SK-N-MC (cell line): Measurements from ENCODE around the genes DNM1, ZDHHC12 and SPOUT1.

DNA sequence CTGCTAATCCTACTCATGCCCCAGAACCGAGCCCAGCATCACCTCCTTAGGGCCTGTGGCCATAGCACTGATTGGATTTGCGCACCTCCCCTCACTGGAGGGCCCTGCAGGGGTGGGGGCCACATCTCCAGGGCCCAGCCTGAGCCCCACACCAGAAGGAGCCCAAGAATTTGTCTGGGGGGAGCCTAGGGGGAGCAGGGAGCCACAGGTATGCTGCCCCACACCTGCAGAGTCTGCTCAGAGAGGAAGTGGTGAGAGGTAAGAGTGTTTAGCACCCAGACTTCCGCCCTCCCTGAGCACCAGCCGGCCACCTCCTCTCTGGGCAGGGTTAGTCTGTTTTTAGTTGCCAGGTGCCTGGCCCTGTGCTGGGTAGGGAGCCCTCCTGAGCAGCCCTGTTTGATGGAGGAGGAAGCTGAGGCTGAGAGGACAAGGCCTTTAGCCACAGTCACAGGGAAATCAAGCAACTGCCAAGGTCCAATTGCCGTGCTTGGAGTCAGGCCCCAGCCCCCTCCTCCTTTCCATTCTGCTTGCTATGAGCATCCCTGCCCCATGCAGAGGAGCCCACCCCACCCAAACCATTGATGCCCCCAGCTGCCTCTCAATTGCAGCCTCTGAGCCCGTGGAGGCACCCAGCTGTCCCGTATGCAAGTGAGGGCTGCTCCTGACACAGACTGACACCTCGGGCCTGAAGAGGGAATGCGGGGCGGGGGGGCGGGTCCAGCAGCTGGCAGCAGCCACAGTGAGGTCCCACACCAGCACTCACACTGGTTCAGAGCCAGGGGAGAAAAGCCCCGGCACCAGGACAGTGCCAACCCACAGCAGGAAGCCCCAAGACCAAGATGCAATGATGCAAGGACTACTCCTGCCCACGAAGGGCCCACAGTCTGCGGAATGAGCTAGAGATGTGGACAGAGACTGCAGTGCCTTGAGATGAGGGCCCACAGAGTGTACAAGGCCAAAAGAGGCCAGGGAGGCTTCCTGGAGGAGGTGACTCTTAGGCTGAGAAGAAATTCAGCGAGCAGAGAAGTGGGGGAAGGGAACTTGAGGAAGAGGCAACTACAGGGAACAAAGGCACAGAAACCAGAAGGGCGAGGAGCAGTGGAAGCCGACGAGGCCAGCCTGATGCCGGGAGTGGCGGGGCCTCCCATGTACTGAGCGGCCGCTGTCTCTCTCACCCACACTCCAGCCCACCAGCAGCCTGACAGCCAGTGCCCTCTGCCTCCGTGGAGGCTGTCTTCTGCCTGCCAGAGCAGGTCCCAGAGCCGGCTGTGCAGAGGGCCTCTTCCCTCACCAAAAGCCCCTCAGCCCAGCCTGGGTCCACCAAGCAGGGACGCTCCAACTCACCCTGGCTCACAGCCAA is 9.5 kb downstream of the EEIG1 start:
- RRBS, result no CpG with 5 or more reads among the region's 25 CpGs

DNA sequence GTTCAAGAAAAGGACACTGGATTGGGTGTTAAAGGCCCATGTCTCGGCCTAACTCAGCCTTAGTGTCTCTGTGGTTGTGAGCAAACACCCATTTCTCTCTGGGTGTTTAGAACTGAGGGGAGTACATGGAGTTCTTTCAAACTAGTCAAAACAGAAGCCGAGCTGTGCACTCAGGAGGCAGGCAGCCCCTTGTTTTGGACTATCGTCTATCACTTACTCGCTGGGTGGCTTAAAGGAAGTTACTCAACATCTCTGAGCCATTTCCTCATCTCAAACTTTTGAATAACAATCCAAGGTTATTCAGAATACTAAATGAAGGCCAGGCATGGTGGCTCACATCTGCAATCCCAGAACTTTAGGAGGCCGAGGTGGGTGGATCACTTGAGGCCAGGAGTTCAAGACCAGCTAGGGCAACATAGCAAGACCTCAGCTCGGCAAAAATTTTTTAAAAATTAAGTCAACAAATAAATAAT is 39.9 kb downstream of the NAIF1 start:
- RRBS, result no CpG with 5 or more reads among the region's 6 CpGs

DNA sequence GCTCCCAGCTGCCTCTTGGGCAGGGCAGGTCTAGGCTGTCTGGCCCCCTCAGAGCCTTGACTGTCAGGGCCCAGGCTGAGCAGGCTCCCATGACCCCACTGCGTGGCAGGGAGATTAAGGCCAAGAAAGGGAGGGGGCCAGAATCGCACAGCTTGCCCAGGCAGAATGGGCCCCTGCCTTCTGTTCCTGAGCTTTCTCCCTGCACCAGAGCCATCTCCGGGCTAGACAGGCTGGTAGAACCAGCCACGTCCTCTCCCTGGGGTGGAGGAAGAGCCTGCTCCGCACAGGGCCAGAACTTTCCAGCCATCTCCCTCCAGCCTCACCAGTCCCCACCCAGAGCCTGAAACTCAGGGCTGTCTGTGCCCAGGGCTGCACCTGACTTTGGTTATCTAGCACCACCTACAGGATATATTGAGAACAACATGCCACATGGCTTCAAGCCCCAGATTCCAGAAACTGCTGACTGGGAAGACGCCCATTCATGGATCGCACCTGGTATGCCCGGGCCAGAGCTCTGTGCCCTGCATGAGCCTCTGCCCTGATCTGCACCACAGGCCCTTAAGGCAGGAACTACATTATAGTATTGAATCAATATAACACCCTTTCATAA is 32.0 kb downstream of the NAIF1 start:
- RRBS, result no CpG with 5 or more reads among the region's 8 CpGs

GRCh38 chr9:128066257-128066901 is 741 bp downstream of the NAIF1 start:
- RRBS, result no CpG with 5 or more reads among the region's 26 CpGs

DNA sequence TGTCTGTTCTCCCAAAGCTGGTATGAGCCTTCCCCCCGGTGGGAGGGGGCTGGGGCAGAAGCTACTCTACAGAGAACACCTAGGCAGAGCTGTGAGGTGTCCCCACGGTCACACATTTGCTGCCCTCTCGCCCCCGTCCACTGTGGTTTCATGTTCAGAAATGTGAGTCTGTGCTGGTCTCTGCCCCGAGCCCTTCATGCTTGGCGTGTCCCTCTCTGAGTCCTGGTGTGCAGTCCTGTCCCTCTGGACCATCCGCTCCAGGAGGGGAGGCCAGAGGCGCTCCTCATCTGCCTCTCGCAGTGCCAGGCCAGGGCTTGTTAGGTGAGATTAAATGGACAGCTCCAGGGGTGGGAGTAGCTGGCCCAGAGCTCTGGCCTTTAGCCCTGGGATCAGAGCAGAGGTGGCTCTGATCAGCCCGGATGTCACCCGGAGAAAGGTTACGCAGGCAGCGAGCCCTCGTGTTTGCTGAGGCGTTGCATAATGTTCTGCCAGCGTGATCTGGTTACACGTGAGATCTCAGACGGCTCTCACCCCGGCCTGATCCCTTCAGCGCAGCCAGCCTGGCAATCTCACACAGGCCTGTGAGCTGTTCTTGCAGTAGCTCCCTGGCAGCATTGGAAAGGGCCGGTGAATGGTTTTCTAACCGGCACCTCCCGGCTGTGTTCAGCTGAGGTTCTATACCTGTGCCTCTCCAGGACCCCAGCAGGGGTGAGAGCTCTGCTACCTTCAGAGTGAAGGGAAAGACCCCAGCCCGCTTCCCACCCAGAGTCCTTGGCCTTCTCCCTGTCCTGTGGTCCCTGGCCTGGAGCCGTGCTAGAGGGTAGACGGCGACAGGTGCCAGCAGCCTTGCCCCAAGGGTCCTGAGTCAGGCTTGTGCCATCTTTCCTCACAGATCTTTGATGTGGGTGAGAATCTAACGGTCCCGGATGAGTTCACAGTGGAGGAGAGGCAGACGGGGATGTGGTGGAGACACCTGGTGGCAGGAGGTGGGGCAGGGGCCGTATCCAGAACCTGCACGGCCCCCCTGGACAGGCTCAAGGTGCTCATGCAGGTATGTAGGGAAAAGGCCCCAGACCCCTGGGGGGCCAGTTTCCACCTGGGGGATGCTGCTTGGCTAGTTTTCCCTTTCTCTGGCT is 24.4 kb downstream of the PTGES2 start:
- RRBS, result 94% methylated on average over 9 of the region's 32 CpGs

DNA sequence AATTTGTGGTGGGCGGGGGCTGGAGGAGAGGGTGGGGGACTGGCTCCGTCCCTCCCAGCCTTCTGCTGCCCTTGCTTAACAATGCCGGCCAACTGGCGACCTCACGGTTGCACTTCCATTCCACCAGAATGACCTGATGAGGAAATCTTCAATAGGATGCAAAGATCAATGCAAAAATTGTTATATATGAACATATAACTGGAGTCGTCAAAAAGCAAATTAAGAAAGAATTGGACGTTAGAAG is 18.6 kb downstream of the PTGES2 start:
- RRBS, result no CpG with 5 or more reads among the region's 7 CpGs

GRCh38 chr9:128125042-128126403 is 2.0 kb downstream of the PTGES2 start:
- RRBS, result no CpG with 5 or more reads among the region's 24 CpGs

GRCh38 chr9:128202842-128204068 is at the start of gene DNM1:
TSS of gene DNM1 (plus strand) at chr9:128203379.
- RRBS, result 2% methylated on average over 67 of the region's 107 CpGs

DNA sequence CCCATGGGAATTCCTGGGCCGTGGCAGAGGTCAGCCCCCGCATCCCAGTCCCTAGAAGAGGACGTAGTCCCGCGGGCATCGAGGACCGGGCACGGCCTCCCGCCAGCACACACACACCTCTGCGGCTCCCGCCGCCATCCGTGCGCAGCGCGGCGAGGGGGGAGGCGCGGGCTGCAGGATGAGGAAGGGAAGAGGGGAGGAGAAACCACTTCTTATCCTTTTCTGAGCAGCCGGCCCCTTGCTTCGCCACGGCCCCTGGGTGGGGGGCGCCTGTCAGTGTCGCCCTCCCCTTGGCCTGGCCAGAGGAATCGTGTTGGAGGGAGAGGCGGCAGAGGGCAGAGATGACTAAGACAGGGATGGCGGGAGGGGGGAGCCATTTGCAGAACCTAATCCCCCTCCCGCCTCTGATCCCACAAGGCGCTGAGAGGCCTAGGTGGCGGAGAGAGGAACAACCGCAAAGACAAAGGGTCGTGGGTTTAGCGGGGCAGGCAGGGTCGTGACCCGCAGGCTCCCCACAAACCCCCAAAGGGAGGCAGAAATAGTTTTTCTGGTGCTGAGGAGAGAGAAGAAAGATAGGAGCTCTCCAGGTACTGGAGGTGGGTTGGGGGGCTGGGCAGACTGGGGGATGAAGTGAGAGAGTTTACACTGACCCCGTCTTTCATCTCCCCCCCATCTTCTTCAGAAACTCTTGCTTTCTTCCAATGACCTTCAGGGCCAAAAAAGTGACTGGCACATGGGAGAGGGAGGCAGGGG is 1.1 kb downstream of the DNM1 start:
- RRBS, result no CpG with 5 or more reads among the region's 36 CpGs

DNA sequence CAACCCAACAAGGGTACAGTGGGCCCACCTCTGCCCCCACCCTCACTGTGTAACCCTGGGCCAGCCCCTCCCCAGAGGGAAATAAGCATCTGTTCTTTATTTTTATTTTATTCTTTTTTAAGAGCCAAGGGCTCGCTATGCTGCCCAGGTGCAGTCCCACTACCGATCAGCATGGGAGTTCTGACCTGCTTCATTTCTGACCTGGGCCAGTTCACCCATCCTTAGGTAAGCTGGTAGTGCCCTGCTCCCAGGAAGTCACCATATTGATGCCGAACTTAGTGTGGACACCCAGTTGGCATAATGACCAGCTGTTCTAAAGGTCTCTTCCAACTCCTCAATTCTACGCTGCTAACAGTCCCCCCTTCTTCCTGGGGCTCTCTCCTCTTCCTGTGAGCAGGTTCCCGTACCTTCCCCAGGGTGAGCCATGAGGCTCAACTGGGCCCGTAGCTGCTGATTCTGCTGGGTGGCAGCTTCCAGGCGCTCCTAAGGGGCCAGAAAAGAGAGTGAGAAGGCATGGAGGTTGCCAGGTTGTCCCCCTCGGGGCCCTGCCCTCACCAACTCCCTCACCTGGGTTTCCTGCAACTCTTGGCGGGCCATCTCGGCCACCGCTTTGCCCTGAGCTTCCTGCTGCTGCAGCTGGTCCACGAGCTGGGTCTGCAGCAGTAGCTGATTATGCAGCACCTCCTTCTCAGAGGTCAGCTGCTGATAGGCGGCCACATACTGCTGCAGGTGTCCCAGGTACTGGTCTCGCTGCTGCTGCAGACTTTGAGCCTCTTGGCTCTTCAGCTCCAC is 17.0 kb downstream of the GOLGA2 start:
- RRBS, result no CpG with 5 or more reads among the region's 14 CpGs

GRCh38 chr9:128323308-128323706 is 668 bp downstream of the COQ4 start:
- RRBS, result no CpG with 5 or more reads among the region's 8 CpGs

- RRBS, result no CpG with 5 or more reads among the region's 21 CpGs
Observed at GRCh38 chr9:128505002-128505743, 654 bp downstream of the GLE1 start.

DNA sequence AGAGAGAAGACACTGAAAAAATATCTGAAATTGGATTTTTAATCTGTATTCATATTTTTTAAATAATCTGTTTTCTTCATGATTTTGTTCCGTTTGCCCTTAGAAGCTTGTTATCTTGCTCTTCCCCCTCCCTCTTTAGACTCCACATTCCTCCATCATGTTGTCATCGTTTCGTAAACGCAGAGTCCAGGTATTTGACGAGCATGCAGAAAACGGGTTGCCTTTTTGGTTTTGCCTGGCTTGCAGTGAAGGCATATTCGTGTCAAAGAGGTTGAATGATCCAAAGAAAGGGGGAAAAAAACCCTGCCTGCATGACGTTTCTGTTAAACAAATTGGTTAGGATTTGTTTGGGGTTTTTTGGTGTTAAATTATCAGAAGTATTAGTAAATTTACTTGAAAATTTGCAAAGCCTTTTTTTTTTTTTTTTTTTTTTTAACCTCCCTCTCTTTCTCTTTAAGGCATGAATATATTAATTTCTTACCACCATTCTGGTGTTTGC is 2.9 kb downstream of the SPTAN1 start:
- RRBS, result no CpG with 5 or more reads among the region's 8 CpGs

DNA sequence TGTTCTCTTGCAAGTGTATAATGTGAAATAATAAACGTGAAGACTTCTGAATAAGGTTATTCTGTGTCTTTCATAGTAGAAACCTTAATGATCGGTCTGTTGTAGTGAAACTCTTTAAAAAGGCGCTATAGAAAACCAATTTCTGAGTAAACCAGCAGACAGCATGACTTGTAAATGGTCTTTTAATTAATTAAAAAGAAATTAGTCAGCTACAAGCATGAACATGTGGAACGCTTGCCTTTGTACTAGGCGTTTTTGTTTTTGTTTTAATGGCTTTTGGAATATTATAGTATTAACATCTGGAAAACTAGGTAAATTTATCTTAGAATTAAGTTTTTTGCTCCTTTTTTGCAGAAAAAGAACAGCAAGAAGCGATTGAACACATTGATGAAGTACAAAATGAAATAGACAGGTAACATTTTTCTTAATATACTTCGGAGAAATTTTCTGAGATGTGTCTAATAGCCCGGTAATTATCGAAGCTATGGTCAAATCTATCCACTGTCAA is 1.8 kb downstream of the SET start:
- RRBS, result no CpG with 5 or more reads among the region's 9 CpGs

DNA sequence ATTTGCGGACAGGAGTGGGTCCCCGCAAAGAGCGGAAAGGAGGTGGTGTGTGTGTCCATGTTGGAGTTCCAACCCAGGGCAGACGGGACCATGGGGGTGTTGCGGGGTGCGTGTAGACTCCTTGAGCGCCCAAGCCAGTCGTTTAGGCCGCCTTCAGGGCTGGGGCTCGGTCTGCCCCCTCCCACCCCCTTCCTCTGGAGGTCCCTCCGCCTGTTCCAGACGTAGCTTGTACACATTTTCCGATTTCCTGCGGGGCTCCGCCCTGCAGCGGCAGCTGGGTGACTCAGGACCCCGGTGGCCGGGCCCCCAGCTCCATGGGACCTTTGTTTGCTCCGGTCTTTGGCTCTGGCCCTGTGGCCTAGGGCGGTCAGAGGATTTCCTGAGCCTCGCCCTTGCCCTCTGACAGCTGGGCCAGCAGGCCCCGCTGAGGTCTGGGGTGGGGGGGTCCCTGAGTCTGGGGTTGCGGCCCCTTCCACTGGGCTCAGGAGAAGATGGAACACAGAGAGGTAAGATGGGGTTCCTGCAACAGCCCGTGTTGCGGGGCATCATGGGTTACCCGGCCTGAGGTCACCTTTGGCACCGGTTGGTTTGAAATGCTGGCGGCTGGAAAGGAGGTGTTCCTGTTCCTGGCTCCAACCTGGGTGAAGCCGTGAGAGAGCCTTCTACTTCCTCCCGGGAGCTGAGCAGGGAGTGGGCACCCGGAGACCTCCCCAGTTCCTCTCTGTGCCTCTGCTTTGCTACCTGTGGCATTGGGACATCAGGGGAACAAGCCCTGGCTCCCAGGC is 1.5 kb downstream of the PKN3 start:
- RRBS, result 95% methylated on average over 4 of the region's 31 CpGs

DNA sequence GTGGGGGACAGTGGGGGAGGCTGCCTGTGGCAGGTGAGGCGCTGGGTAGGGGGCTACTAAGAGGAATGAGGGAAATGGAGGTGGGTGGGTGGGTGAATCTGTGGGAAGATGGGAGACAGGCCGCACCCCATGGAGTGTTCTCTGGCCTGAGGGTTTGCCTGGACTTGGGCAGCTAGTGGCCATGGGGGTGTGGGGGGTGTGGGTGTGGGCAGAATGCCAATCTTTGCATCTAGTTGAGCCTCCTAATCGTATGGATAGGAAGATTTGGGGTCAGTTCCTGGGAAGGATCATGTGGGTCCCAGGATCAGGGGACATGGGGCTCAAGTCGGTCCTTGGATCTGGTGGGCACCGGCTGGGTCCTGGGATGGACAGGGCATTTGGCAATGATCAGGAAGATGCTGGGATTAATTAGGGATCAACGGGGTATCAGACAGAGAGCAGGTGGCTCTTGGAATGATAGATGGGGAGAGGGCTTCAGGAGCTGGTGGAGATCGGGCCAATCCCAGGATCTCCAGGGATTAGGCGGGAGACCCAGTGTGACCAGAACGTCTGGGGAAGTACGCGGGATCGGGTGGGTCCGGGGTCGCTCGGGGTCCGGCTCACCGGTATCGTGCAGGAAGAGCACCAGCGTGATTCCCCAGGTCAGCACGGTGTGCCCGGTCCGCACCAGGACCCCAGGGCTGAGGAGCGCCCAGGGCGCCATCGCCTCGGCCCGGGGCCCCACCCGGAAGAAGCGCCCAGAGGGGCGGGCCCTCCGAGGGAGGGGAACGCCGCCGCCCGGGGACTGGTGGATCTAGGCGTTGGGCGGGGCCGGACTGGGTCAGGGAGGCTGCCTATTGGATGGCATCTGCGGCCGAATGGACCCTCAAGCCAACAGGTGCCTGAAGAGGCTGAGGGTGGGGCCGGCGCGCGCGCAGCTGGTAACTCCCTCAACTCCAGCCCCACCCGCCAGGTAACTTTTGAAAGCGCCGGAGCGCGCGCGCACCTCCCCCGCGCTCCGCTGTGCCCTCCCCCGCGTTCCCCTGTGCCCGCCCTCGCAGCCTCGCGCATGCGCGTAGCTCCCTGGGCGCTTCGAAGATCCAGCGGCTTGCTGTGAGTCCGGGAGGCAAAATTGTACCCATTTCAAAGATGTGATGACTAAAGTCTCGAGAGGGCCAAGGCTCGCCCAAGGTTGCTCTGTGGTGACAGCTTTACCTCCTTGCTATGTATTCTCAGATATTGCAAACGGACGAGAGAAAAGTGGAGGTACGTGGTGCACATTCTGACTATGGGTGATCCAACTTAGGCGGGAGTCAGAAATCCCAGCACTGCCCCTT is at the start of gene ZDHHC12:
Gene ZDHHC12, minus strand, starts transcription at position 737 of the 1,316 bp plus-strand sequence.
- RRBS, result 1% methylated on average over 28 of the region's 73 CpGs

DNA sequence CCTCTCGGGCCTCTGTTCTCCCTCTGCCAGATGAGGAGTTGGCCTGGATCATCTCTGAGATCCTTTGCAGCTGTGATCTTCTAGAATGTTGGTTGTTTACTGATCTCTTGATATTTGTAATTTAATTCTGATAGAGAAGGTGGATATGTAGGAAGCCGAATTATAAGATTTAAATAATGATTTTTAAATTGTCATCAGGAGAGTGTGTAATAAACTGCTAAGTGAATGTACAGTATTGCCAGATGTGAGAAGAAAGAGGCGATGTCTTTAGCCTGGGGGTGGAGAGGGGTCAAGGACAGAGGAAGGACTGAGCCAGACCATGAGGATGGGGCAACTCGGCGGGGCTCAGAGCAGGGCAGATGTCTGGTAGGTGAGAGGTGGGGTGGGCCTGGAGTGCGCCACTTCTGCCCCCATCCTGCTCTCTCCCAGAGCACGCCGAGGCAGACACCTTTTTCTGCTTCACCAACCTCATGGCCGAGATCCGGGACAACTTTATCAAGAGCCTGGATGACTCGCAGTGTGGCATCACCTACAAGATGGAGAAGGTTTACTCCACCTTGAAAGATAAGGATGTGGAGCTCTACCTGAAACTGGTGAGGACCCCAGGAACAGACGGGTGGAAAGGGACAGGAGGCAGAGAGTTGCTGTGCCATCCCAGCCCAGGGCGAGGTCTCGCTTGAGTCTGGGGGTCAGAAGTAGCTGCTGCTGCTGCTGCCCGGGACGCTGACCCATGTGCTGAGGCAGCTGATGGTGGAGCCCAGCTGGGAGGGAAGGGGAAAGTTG is 14.6 kb upstream of the ENDOG start:
- RRBS, result no CpG with 5 or more reads among the region's 16 CpGs

GRCh38 chr9:128829673-128830479 is at the start of gene SPOUT1:
TSS of gene SPOUT1 (minus strand) at chr9:128829794.
- RRBS, result under 1% methylated on average over 17 of the region's 43 CpGs

- RRBS, result no CpG with 5 or more reads among the region's 17 CpGs
Observed at GRCh38 chr9:128862336-128863141, 19.2 kb downstream of the KYAT1 start.

DNA sequence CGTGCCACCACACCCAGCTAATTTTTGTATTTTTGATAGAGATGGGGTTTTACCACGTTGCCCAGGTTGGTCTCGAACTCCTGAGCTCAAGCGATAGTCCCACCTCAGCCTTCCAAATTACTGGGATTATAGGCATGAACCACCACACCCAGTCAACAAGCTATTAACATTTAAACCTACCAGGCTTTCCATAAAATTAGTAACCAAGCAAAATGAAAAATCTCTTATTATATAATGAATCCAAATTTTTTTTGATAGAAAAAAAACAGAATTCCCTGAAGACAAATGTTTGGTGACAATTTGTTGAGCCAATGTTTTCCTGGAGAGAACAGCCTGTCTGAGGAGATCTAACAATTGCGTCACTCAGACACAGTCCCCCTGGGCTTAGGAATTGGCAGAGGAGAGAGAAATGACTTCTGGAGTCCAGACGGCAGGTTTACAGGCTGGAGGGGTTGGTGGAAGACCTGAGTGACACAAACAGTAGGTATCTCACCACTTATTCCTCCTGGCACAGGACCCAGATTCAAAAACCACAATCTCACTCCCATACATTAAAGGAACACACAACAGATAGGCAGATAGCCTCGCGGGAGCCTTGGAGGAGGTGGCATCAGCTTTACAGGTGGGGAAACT is 3.4 kb downstream of the KYAT1 start:
- RRBS, result no CpG with 5 or more reads among the region's 8 CpGs